Tibial nerve (tissue), 3 donors: ENCODE measurements around a stretch of chr7.

DNA sequence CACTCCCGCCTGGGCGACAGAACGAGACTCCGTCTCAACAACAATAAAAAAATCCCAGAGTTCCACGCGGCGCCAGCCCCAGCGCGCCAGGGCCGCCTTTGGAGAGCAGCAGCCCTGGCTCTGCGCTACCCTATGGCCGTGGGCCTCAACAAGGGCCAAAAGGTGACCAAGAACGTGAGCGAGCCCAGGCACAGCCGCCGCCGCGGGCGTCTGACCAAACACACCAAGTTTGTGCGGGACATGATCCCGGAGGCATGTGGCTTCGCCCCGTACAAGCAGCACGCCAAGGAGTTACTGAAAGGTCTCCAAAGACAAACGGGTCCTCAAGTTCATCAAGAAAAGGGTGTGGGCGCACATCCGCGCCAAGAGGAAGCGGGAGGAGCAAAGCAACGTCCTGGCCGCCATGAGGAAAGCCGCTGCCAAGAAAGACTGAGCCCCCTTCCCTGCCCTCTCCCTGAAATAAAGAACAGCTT is 144.1 kb downstream of the SRPK2 start:
- PRO-cap = no peak
- RAMPAGE, long total RNA, 3 experiments = no peak in any of the 3 experiments

GRCh38 chr7:105261761-105262114 is 127.0 kb downstream of the SRPK2 start:
- PRO-cap = no peak
- RAMPAGE, long total RNA, 3 experiments = no peak in any of the 3 experiments

GRCh38 chr7:105269287-105269768 is 119.4 kb downstream of the SRPK2 start:
- PRO-cap = no peak
- RAMPAGE, long total RNA, 3 experiments = no peak in any of the 3 experiments

DNA sequence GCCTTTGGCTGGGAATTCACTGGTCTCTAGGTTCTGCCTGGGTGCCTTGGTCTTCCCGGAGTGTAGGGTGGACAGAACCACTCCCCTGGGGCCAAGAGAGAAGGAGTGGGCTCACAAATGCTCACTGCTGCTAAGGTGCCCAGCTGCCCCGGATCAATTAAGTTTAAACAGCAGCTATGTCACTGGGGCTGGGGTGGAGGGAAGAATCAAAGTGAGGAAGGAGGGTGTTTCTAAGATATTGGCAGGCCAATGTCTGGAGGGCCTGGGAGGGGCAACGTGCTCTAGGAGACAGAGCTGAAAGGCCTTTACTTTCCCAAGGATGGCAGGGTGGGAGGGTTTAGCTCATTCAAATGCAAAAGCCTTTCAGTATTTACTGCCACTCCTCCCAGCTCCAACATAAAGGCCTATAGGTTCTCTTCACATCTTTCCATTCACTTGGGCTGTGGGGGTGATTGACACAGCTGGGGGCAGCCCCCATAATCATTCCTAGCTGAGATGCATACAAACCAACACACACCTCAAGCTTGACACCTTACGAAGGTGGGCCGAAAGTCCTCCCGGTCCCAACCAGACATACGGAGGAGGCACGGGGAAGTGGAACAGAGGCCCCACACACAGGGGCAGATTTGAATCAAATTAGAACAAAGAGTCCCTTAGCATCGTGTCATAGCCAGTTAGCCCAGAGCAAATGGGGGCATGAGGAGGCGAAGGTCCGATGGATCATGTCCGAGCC is 107.9 kb upstream of the EFCAB10 start:
- PRO-cap = no peak
- RAMPAGE, long total RNA, 3 experiments = no peak in any of the 3 experiments

DNA sequence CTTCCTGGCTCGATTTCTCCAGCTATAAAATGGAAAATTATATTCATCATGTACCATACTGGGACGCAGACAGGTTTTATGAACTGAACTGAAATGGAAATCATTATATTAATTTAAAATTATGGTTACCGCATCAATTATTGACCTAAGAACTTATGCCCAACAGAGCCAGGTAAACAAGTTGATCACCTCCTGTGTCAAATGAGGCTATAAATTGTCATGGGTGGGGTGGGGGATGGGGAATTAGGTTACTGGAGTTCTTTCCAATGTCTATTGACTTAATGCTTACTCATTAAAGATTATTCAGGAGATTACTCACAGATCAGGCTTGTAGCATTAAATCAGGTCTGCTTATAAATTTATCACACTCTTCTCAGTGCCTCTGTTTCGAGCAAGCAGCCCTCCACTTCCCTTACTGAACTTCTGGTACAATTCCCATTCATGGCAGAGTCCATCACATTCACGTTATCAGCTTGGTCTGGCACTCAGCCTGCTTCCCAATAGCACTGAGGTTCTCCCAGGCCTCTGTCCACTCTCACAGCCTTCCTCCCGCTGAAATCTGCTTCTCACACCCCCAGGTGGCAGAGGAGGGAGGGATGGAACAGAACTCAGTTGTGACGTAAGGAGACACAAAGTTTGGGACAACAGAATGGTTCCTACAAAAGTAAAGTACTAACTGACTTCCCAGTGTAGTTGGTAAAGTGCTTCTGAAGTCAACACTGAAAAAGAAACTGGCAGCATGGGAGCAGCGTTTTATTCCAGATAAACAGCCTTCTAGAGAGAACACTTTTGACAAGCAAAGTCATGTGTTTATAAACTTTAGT is 81.7 kb downstream of the ATXN7L1 start:
- PRO-cap = no peak
- RAMPAGE, long total RNA, 3 experiments = no peak in any of the 3 experiments

DNA sequence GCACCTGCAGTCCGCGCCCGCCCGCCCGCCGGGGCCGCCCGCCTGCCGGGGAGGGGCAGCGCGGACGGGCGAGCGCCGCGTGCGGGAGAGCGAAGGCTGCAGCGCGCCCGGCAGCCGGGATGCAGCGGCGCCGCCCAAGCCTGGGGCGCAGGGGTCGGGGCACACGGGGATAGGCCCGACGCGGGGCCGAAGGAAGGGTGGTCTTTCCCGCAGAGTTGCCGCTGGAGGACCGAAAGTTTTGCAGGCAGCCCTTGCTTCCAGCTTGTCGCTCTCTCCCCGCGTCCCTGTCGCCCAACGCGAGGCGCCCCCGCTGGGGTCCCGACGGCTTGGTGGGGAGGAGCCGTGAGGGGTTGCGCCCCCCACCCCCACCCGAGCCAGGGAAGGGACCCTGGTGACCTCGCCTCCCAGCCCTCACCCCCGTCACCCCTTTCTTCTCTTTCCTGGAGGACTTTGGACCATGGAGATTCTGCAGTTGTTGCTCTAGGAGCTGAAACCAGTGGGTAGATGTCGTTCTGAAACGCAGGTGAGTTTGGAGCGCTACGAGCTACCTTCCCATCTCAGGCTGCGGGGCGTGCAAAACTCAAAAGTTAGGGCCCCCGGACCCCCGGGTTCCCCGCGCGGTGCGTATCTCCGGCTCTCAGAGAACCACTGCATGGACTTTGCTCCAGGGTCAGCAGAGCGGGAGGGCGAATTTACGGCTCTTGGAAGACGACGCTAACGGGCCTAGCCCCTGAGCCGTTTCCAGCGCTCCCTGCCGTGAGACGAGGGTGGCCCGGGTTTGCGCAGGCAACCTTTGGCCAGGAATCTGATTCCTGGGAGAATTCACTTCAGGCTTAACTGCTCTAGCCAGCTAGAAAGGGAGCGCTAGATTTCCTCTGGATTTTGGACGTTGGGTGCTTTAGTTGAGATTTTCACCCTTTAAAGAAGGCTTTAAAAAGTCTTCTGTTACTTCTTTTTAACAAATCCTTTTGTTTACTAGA is 626 bp upstream of the ATXN7L1 start:
- PRO-cap = bidirectional peak, plus-strand start at position 71 of the sequence, minus-strand start outside the sequence
- RAMPAGE, long total RNA, 3 experiments = start-site peak on the plus strand in 3 of 3 experiments, centred at positions 83 to 398 of the sequence, 6 to 51 reads per replicate

DNA sequence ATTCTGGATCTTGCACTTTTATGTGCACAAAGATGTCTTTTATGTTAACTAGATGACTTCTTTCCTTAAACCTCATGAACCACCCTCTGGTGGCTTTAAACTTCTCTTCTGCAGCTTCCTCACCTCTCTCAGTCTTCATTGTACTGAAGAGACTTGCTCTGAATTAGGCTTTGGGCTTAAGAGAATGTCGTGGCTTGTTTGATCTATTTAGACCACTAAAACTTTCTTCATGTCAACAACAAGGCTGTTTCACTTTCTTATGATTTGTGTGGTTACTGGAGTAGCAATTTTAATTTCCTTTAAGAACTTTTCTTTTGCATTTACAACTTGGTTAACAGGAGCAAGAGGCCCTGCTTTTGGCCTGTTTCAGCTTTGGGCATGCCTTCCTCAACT is 38.2 kb upstream of the CDHR3 start:
- PRO-cap = no peak
- RAMPAGE, long total RNA, 3 experiments = no peak in any of the 3 experiments

DNA sequence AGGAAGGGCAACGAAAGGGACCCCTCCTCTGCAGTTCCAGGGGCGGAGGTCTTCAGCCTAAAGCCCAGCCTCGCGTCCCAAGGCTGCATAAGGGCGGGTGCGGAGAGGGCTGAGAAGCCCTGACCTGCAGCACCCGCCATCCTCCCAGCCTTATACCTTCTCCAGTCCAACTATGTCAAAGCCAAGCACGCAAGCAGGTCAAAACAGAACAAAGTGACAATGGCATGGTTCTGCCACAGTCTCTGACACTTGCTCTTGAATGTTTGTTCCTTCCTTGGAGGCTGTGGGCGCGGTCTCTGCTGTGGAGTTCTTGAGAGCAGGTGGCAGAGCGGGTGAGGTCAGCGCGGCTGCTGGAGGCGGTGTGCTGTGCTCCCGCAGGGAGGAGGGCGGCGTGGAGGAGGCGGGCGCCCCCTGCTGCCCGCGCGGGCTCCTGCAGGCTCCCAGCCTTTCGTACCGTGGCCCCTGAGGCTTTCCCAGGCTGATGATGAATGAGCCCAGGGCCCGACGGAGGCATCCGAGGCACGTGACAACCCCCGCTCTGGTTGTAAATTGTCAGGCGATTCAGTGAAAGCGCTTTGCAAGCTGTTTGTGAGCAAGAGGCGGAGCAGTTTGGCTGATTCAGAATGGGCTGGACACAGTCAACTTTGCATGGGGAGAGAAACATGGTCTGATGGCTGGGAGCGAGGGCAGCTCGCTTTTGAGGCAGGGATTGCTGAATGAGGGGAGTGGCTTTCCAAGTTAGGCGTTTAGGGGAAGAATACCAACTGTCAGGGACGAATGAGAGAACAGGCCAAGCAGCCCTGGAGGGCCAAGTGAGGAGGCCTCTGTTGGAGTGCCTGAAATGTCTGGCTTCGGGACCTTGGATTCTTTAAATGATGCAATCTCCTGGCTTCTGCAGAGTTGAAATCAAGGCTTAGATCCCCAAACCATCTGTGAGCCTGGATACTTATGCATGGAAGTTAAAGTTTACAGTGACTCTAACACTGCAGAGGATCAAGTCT is 46.5 kb downstream of the CDHR3 start:
- PRO-cap = no peak
- RAMPAGE, long total RNA, 3 experiments = no peak in any of the 3 experiments

- PRO-cap = no peak
- RAMPAGE, long total RNA, 3 experiments = no peak in any of the 3 experiments
Measured at GRCh38 chr7:106062364-106063083, 49.6 kb downstream of the SYPL1 start.

DNA sequence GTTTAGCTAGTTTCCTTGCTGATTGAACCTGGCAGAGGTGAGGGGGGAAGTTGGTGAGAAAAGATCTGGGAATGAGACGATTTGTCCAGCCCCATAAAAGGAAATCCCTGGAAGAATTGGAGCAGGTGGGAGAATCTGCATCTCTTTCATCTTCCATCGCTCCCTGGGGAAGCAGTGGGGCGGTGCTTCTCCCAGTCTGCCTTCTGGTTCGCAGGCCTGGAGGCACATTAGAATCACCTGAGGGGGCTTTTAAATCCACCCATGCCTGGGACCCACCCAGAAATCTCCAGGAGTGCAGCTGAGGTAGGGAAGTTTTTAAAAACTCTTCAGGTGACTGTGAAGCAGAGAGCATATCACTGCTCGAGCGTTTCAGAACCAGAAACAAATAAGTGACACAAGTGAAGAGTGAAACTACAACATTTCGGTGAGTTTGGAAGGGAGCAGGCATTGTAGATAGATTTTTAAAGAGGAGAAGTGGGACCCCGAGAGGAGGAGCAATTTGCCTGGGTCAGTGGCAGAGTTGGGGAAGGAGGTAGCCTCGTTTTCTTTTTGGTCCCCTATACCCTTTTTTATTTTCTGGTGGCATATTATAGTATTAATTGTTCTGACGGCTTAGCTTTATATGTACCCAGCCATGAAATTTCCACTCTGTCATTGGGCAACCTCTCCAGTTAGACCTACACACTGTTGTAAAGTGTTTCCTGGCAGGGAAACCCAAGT is 26.8 kb upstream of the SYPL1 start:
- PRO-cap = no peak
- RAMPAGE, long total RNA, 3 experiments = no peak in any of the 3 experiments

- PRO-cap = no peak
- RAMPAGE, long total RNA, 3 experiments = no peak in any of the 3 experiments
Measured at GRCh38 chr7:106196759-106197027, 84.6 kb upstream of the SYPL1 start.

GRCh38 chr7:106198918-106199563 is 85.7 kb downstream of the NAMPT start:
- PRO-cap = no peak
- RAMPAGE, long total RNA, 3 experiments = no peak in any of the 3 experiments

DNA sequence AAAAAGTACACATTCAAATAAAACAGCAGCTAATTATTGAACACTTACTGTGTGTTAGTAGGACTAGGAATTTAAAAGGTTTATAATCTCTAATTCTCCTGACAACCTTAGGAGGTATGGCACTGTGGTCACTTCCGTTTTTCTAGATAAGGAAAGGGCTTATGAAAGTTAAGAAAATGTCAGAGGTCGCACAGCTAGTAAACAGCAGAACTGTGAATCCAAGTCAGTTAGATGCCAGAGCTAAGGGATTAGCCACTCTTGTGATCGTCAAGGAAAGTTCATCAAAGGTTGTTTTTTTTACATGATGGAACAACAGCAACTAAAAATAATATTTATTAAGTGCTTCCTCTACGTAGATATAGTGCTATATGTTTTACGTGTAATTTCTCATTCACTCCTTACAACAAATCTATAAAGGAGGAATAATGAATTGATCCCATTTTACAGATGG is 84.9 kb downstream of the NAMPT start:
- PRO-cap = no peak
- RAMPAGE, long total RNA, 3 experiments = no peak in any of the 3 experiments

DNA sequence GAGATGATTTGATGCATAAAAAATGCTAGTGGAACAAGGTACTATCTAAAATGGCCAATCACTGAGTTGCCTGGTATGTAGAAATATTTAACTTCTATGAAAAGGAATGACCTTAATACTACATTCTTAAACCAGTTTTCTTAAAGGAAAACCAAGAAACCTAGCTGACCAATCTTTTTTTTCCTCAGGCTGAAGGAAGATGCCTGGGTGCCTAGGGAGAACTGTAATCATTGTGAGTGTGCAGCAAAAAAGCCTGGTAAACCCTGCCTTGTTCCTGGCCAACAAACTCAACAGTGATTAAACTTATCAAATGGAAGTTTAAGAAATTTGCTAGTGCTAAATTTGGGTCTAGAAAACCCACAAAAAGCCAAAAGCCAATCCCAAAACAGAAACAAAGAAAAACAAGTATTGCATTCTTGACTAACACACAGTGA is 33.5 kb downstream of the NAMPT start:
- PRO-cap = no peak
- RAMPAGE, long total RNA, 3 experiments = no peak in any of the 3 experiments

DNA sequence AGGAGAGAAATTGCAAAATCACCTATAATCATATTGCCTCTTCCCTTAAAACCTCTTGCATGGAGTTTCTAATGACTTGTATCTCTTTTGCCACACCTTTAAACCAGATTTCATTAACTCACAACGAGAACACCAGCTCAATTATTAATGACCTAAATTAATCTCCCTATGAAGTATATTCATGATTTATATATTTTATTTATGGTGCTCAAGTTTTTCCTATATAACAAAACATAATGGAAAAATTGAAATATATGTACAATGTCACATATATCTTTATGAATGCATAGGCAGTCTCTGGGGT is 3.1 kb downstream of the NAMPT start:
- PRO-cap = no peak
- RAMPAGE, long total RNA, 3 experiments = no peak in any of the 3 experiments

DNA sequence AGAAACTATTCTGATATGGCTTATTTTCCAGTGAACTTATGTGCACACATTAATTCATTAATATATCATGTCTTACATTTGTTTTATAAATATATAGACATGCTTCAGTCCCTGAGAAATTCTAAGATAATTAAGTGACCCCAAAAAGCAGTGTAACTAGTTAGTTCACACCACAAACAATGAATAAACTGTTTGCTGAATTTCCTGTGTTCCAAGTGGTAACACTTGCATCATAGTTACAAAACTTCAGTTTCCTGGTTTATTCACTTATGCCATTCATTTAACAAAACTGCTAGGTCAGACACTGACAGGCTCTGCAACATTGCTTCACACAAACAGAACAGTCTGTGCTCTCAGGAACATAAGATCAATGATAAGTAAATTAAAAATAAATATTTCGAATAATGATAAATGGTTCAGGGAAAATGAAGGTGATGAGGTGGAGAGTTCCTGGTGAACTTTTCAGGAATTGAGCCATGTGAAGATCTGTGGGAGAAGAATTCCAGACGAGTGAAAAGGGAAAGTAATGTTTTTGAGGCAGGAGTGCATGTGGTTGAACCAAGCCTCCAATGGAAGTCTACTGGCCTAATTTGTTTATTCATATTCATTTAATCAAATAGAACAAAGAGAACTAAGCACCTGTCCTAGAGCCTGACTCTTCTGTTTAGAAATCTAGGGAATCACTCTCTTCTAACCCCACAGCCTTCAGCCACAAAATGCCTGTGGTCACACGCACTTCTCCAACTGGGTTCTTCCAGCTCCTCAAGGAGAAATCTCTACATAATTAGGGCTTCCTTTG is 133.4 kb upstream of the NAMPT start:
- PRO-cap = no peak
- RAMPAGE, long total RNA, 3 experiments = no peak in any of the 3 experiments

DNA sequence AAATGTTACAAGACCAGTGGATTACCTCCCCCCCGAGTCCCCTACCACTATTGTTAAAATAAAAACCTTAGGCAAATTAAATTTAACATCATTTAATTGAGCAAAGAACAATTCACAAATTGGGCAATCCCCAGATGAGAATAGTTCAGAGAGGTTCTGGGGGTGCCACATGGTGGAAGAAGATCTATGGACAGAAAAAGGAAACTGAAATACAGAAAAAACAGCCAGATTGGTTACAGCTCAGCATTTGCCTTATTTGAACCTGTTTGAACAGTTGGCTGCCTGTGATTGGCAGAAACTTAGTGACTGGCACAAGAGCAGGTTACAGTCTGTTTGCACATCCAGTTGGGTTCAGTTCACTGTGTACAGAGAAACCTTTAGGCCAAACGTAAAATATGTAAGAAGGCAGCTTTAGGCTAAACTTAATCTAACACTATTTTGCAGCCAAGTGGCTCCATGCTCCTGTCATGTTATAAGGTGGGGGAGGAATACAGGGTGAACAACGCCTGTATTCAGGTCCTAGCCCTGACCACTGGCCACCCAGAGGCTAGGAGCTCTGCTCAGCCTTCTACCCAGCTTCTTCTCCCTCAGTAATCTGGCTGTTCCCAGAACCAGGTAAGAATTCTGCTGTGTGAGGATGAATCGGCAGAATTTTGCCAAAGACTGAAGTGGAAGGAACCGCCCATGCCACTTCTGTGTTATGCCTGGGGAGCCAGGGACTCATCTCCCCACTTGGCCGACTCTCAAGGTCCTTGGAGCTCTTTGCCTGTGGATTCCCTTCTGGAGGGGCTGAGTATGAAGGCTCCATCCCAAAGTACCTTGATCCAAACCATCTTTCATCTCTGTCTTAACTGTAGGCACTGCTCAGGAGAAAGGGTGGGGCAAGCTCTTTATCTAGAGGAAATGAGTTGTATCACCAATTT is 164.2 kb upstream of the NAMPT start:
- PRO-cap = no peak
- RAMPAGE, long total RNA, 3 experiments = no peak in any of the 3 experiments

DNA sequence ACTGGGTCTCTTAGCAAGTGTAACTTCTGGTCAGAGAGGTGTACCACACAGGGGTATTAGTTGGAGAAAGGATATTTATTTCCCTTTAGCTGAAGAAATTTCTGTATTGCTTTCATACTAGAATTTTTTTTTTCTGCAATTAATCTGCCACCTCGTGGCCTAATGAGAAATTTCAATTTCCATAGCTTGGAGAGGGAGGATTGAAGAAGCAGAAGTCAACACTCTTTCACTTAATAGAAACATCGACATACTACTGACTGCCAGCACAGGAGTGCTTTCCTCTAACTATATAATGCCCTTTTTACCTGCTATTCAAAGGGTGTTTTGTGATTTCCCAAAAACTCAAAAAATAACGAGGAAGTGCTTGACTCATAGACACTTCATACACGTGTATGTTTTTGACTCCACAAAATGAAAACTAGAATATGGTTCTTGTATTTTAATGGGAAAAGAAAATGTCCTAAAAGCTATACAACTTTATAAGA is 177.7 kb upstream of the NAMPT start:
- PRO-cap = no peak
- RAMPAGE, long total RNA, 3 experiments = no peak in any of the 3 experiments

GRCh38 chr7:106485869-106486956 is 174.7 kb downstream of the CCDC71L start:
- PRO-cap = no peak
- RAMPAGE, long total RNA, 3 experiments = no peak in any of the 3 experiments

DNA sequence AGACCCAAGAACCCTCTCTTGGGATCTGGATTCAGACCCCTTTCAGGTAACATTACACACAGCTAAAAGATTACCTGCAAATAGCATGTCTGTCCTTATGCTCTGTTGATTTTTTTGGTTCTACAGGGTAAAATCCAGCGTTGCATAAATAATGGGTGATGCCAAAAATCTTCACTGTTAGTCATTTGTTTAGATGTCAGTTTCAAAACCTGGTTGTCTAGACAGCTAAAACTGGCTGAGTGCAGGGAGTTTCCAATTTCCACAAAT is 20.6 kb downstream of the CCDC71L start:
- PRO-cap = no peak
- RAMPAGE, long total RNA, 3 experiments = no peak in any of the 3 experiments